Thyroid gland (tissue), 7 donors: Measurements from ENCODE around the genes CELA2B and DNAJC16.

DNA sequence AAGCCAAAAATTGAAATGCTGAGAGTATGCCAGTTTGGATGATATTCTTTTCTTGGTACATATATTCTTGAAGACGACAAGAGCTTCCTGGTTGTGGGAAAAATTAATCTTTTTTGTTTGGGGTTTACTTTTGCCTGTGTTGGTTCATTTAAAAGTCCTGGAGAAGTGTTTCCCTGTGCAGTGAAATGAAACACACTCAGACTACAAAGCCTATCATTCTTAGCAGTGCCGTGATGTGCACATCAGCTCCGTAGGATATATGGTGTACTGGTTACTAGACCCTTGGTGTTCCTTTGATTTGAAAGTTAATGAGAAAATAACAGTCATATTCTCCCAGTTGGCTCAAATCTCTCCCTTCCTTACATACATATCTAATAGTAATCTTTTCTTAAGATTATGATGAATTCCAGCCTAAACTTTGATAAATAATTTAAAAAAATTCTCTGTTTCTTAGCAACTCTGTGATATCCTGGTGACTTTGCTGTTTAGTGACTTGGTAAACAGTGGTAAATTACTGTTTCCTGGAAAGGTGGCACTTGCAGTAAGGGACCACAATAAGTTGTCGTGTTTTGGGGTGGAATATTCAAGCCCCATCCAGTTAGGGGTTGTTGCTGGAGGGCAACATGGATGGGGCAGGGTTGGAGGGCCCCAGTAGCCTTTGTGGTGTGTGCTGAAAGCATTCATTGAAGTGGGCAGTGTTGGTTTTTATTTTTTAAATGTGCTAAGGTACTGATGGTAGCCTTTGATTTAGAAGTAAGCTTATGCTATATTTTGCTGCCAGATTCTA lies 30.1 kb downstream of the PRDM2 start:
- PRO-cap, 2 experiments, result no peak in any of the 2 experiments
- RAMPAGE, long total RNA, 5 experiments, result no peak in any of the 5 experiments

DNA sequence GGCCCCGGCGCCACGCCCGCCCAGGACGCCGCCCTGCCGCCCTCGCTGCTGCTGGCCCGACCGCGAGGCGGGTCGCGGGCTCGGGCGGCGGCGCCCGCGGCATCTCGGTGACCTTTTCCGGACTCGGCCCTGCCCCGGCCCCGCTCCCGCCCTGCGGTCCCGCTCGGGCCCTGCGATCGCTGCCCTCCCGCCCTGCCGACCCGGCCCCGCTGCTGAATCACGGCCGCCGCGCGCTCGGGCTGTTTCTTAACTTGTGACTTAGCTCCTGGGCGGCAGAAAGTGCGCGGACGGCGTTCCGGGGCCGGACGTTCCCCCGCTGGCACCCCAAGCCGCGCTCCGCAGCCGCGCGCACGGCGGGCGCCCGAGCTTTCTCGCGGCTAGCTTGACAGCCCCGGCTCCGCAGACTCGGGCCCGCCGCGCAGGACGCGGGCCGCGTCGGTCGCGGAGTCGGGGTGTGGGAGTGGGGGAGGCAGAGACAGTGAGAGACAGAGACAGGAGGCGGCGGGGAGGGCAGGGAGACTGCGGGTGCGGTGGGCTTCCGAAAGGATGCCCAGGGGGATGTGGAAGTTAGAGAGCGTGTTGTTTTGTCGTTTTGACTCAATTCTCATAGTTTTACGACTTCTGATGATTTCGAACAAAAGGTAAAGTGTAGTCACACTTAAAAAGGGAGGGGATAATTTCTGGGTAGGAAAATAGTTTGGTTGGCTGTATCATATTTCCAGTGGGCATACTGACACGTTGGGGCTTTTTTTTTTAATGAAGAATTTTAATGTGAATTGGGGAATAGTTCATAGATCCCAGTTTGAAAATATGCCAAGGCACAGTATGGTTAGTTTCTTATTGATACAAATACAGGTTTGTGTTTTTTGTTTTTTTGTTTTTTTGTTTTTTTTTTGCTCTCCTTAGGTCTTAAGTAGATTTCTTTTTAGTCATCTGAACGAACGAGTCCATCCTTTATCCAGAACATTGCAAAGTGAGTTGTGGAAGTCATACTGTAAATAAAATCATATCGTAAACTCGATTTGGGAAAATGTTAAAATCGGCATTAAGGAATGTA lies 49.9 kb downstream of the PRDM2 start:
- PRO-cap, 2 experiments, result peak in 2 of 2 experiments; most common plus-strand start position 275 of the sequence (in 2); most common minus-strand start position 253 of the sequence (in 2)
- RAMPAGE, long total RNA, 5 experiments, result no peak in any of the 5 experiments

GRCh38 chr1:13778161-13778939 lies 78.4 kb downstream of the PRDM2 start:
- PRO-cap, 2 experiments, result no peak in any of the 2 experiments
- RAMPAGE, long total RNA, 5 experiments, result no peak in any of the 5 experiments

GRCh38 chr1:14304143-14305034 lies 294.1 kb upstream of the KAZN start:
- PRO-cap, 2 experiments, result peak in 2 of 2 experiments; most common plus-strand start chr1:14304797 (in 1); most common minus-strand start chr1:14304656 (in 2)
- RAMPAGE, long total RNA, 5 experiments, result start-site peak on the minus strand in 3 of 5 experiments, at chr1:14304367-14304469 at its widest, 21 to 45 reads per replicate

- PRO-cap, 2 experiments, result no peak in any of the 2 experiments
- RAMPAGE, long total RNA, 5 experiments, result no peak in any of the 5 experiments
These were observed 116.0 kb downstream of the KAZN start for GRCh38 chr1:14714517-14714881.

GRCh38 chr1:14970125-14970707 lies 183.3 kb upstream of the TMEM51 start:
- PRO-cap, 2 experiments, result peak in 2 of 2 experiments; most common plus-strand start chr1:14970438 (in 2); most common minus-strand start chr1:14970240 (in 2)
- RAMPAGE, long total RNA, 5 experiments, result no peak in any of the 5 experiments

DNA sequence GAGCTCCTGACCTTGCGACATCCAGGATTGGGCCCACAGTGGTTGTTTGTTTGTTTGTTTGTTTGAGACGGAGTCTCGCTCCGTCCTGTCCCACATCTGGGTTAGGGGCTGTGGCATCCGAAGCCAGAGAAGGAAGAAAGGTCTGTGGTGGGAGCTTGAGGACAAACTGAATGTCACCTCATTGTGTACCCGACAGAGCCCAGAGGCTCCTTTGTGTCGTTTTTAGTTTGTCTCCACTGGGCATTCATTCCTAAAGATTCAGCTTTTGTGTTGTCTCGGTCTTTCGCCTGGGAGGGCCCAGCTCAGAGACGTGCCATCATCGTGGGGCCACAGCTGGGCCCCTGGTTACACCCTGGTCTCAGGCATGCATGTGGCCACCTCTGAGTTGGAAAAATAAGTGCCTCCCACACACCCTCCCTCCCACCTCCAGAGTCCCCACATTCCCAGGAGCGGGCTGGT lies 125.7 kb upstream of the TMEM51 start:
- PRO-cap, 2 experiments, result peak in 2 of 2 experiments; most common minus-strand start position 343 of the sequence (in 2)
- RAMPAGE, long total RNA, 5 experiments, result no peak in any of the 5 experiments

GRCh38 chr1:15168441-15168967 lies 15.0 kb downstream of the TMEM51 start:
- PRO-cap, 2 experiments, result peak in 1 of 2 experiments; most common plus-strand start chr1:15168710 (in 1)
- RAMPAGE, long total RNA, 5 experiments, result no peak in any of the 5 experiments

GRCh38 chr1:15189756-15190535 lies 36.4 kb downstream of the TMEM51 start:
- PRO-cap, 2 experiments, result no peak in any of the 2 experiments
- RAMPAGE, long total RNA, 5 experiments, result no peak in any of the 5 experiments

GRCh38 chr1:15201417-15202375 lies 45.3 kb upstream of the FHAD1 start:
- PRO-cap, 2 experiments, result no peak in any of the 2 experiments
- RAMPAGE, long total RNA, 5 experiments, result no peak in any of the 5 experiments

DNA sequence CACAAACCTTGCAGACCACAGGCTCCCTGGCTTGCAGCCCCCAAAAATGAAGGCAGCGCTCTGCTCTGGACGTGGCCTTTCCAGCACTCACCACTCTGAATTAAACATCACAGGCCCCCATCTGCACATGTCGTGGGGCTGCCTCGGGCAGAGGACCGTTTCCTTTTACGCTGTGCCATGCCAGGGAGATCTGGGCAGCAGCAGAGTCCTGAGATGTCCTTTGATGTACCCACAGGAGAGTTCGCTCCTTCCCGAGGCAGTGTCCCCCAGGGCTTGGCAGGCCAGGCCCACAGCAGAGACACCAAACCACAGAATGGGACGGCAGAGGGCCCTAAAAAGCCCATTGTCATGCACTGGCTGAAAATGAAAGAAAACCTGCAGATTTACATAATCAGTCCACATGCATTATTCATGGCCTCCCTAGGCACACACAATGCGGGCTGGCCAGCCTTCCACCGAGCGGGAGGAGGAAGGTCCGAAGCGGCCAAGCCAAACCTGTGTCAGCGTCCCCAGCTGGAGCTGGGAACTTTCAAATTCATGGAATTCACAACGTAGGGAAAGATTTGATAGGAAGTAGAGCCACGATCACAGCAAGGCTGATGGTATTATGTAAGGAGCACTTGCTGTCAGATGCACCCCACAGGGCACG lies 25.4 kb upstream of the EFHD2 start:
- PRO-cap, 2 experiments, result no peak in any of the 2 experiments
- RAMPAGE, long total RNA, 5 experiments, result no peak in any of the 5 experiments

DNA sequence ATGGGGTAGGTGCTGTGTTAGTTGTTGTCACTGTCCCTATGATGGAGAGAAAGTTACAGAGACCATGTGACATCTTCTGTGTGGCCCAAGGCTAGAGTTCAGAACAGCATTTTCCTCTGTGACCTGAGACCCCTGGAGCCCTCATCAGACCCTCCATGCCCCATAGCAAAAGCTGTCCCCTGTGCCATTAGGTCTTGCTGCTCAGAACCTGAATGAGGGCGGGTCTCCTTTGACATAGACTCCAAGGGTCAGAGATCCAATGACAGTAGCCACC lies 7.5 kb downstream of the CELA2A start:
- PRO-cap, 2 experiments, result no peak in any of the 2 experiments
- RAMPAGE, long total RNA, 5 experiments, result no peak in any of the 5 experiments

DNA sequence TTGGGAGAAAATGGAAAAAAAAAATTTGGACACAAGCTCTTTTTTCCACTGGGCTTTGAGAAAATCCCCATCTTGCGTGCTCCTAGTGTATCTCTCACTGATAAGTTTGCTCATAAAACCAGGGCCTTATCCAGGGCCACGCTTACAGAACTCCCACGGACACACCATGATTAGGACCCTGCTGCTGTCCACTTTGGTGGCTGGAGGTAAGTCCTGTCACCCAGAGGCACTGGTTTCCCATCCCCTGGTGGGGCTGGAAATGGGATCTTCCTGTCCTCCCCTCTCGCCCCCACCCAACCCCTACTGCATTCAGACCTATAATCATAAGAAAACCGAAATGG lies at the start of gene CELA2B:
Gene CELA2B, plus strand, starts transcription at position 145 of the 341 bp plus-strand sequence.
- PRO-cap, 2 experiments, result no peak in any of the 2 experiments
- RAMPAGE, long total RNA, 5 experiments, result no peak in any of the 5 experiments

- PRO-cap, 2 experiments, result peak in 2 of 2 experiments; most common plus-strand start chr1:15526869 (in 2); most common minus-strand start chr1:15526528 (in 2)
- RAMPAGE, long total RNA, 5 experiments, result start-site peak on the plus strand in 5 of 5 experiments, at chr1:15526839-15526917 at its widest, 61 to 399 reads per replicate
These were observed at the start of gene DNAJC16 for GRCh38 chr1:15526336-15527414. Gene DNAJC16 (plus strand): TSS chr1:15526848.

DNA sequence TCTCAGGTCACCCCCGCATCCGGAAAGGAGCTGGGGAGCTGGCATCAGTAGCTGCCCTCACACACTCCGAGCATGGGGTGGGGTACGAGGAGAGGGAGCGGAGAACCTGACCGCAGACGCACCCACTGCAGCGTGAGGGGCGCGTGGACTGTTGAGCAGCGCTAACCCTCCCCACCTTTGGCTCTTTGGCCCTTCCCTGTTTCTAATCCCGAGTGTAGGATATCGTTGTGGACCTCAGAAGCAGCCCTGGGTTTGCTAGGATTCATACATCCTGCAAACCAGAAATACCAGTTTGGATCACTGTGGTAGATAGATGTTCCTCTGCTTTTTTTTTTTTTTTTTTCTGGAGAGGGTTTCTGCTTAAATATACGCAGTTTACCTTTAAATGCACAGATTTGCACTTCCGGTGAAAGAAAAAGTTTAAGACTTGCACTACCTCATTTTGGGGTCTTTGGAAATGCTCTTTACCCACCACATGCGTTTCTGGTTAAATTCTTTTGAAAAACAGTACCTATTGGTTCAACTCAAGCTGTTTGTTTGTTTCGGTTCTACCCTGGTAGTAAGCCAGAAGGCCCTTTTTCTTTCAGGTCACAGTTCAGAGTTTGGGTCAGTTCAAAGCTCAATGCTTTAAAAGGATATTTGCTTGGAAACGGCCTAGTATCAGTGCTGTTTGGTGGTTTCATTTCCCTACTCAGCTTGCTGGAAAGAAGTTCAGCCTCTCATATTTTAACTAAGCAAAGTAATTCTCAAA lies 844 bp downstream of the DDI2 start:
- PRO-cap, 2 experiments, result no peak in any of the 2 experiments
- RAMPAGE, long total RNA, 5 experiments, result no peak in any of the 5 experiments

- PRO-cap, 2 experiments, result no peak in any of the 2 experiments
- RAMPAGE, long total RNA, 5 experiments, result no peak in any of the 5 experiments
These were observed 16.2 kb upstream of the RSC1A1 start for GRCh38 chr1:15643388-15643625.

- PRO-cap, 2 experiments, result peak in 2 of 2 experiments; most common plus-strand start chr1:15685053 (in 2); most common minus-strand start chr1:15684962 (in 1)
- RAMPAGE, long total RNA, 5 experiments, result no peak in any of the 5 experiments
These were observed 866 bp downstream of the PLEKHM2 start for GRCh38 chr1:15684922-15685450.

DNA sequence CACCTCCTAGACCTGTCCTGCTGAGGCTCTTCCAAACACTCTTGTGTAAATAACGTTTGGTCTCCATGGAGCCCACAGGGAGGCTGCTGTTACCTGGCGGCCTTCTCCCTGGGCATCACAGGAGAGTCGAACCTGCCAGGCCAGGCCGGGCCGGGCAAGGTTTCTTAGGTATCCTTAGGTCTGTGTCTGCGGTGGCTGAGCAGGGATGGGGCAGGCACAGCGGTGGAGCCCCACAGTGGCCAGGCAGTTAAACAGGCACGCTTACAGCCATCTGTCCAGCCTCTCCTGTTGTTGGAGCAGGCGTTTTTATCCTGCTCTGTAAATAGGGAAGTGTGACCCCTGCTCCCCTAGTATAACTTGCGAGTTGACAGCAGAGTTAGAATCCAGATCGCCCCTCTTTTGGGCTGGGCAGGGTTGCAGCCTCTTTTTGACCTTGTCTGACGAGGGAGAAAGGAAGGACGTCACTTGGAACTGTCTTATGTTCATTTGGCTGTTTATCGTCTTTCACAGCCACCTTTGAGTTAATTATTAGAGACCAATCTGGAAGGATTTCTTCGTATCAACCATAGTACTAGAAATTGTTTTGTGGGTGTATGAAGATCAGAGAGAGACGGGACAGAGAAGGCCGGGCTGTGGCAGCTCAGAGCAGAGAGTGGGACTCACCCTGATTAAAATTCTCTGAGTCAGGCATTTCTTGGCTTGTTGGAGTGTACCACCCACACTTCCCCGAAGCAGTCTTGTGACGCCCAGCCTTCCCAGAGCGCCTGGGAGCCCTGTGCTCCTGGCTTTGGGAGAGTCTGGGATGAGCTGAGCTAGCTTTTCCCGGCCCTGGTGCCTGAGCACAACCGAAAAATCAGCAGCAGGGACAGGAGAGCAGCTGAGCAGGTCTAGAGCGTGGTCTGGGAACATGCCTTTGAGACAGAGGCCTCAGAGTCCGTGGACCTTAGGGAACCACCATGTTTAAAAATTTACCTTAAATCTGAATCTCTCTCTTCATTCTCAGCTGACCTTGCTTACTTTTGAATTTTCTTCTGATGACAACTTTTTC lies 19.3 kb downstream of the PLEKHM2 start:
- PRO-cap, 2 experiments, result peak in 2 of 2 experiments; most common plus-strand start position 758 of the sequence (in 2); most common minus-strand start position 654 of the sequence (in 2)
- RAMPAGE, long total RNA, 5 experiments, result no peak in any of the 5 experiments

GRCh38 chr1:15734470-15734820 lies 1.6 kb upstream of the SLC25A34 start:
- PRO-cap, 2 experiments, result no peak in any of the 2 experiments
- RAMPAGE, long total RNA, 5 experiments, result no peak in any of the 5 experiments

GRCh38 chr1:15760274-15761509 lies 2.1 kb downstream of the FBLIM1 start:
- PRO-cap, 2 experiments, result peak in 1 of 2 experiments; most common plus-strand start chr1:15760893 (in 1); most common minus-strand start chr1:15760742 (in 1)
- RAMPAGE, long total RNA, 5 experiments, result no peak in any of the 5 experiments